ENCODE measurements around the gene GTSF1L.

GRCh38 chr20:41017658-41018197 is 10.9 kb upstream of the TOP1 start:
- PRO-cap, 2 experiments = no peak in any of the 2 experiments

DNA sequence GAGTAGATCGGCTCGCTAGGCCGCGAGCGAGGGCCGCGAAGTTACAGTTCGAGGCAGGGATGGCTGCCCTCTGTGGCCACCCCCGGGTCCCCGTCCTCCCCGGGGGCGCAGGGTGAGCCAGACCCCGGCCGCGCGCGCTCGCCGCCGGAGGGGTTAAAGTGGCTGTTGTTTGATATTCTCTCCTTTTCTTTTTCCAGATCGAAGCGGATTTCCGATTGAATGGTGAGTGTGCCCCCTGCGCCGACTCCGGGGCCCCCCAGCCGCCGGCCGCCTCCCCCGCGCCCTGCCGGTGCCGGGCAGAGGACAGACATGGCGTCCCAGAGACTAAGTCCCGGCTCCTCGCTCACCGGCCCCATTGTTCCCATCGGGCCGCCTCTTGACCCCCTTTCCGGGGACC is 610 bp downstream of the TOP1 start:
- PRO-cap, 2 experiments = no peak in any of the 2 experiments

DNA sequence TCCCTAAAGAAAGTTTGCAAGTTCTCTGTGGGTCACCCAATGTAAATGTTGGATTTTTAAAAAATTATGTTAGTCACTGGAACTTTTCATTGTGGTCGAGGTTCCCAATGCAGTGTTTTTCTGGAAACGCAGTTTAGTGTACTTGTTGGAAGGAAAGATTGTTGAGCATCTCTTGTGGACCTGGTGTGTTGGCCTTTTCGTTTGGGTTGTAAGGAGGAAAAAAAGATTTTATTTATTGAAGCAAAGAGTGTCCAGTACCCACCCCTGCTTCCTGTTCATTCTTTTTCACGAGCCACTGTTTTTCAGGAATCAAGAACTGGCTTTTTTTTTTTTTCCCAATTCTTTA is 1.5 kb downstream of the TOP1 start:
- PRO-cap, 2 experiments = no peak in any of the 2 experiments

GRCh38 chr20:41034079-41034712 is 5.6 kb downstream of the TOP1 start:
- PRO-cap, 2 experiments = peak in 2 of 2 experiments; most common plus-strand start chr20:41034141 (in 2)

- PRO-cap, 2 experiments = no peak in any of the 2 experiments
These were observed 1.3 kb downstream of the PLCG1 start for GRCh38 chr20:41138403-41139322.

GRCh38 chr20:41183169-41184012 is 46.0 kb downstream of the PLCG1 start:
- PRO-cap, 2 experiments = no peak in any of the 2 experiments

DNA sequence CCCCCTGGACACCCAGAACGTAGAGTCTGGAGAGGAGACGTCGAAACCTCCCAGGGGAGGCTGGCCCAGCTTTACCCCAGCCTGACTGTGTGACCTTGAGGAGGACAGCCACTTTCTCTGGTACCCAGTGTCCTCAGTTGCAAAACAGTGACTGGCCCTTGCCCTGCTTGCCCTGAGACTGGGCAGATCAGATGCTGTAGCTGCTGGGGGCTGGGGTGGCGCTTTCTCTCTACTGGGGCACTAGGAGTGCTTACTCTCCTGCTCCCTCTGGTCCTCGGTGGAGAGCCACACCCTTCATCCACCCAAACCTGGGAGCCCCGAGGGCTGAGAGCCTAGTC is 538 bp downstream of the LPIN3 start:
- PRO-cap, 2 experiments = no peak in any of the 2 experiments

DNA sequence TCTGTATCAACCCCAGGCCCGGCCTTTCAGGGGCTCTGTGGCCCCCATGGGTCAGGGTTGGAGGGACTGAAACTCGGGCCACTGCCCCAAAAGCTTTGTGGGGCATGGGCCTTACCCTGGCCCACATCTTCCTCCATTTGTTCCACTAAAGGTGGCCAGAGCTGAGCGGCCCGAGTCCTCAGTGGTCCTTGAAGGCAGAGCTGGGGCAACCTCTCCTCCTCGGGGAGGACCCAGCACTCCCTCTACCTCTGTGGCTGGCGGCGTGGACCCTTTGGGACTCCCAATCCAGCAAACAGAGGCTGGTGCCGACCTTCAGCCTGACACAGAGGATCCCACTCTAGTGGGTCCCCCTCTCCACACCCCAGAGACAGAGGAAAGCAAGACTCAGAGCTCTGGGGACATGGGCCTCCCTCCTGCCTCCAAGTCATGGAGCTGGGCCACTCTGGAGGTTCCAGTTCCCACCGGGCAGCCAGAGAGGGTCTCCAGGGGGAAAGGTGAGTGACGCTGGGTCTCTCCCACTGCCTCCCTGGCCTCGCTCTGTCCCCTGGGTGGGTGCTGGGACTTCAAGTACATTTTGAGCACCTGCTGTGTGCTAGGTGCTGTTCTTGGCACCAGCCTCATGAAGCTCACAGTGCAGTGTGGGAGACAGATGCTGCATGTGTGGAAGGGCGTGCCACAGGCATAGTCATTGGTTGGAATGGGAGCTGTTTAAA is 9.4 kb downstream of the LPIN3 start:
- PRO-cap, 2 experiments = no peak in any of the 2 experiments

- PRO-cap, 2 experiments = no peak in any of the 2 experiments
These were observed 54.3 kb upstream of the EMILIN3 start for GRCh38 chr20:41420698-41421555.

DNA sequence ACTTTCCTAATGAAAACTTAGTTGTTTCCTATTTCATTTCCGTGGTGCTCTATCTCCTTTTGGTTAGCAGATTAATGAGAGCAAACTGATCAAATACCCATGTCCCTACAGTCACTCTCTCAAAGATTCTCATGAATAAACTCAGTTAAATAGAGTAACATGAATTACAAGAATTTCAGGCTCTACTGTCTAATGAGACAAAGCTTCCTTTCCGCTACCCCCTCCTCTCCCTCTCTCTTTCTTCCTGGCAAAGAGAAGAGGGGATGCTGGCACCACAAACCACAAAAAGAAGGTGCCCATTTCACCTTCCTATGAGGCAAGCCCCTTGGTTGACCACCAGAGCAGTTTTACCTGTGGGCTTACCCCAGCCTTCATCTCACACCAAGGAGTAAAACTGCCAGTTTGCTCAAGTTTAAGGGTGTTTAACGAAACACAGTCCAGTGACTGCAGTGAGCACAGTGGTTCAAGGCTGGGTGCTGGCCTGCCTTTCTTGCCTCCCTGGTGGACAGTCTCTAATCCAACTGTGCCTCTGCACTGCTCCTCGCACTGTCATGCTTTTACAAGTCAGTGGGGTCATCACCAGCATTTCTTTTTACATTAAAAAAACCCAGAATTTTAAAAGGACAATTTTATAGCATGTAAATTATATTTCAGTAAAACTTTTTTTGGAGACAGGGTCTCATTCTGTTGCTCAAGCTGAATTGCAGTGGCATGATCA is 16.0 kb downstream of the CHD6 start:
- PRO-cap, 2 experiments = no peak in any of the 2 experiments

GRCh38 chr20:43584345-43585458 is 6.0 kb upstream of the IFT52 start:
- PRO-cap, 2 experiments = no peak in any of the 2 experiments

GRCh38 chr20:43721792-43722612 is 4.8 kb downstream of the GTSF1L start:
- PRO-cap, 2 experiments = no peak in any of the 2 experiments

DNA sequence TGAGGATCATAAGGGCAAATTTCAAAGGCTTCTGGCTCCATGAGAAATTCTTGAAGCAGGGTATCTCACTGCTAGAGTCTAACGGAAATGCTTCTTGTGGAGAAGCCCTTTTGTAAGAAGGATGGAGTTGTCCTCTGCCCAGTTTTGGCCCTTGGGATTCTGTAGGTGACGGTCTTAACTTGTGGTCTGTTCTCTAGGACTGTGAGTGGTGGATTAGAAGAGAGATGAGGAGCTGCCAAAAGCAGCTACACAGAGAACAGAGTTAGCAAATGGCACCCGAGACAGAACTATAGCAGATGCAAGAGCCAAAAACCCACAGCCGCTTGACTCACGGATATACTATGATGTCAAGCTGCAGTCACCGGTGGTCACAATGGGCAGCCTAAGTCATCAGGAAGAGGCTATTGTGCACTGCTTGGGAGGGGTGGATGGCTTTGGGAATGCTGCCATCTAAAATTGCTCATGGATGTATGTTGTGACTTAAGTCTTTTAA is at the start of gene GTSF1L:
GTSF1L (minus strand) TSS at position 349 of the 493 bp plus-strand sequence.
- PRO-cap, 2 experiments = no peak in any of the 2 experiments

- PRO-cap, 2 experiments = no peak in any of the 2 experiments
These were observed 132.0 kb downstream of the JPH2 start for GRCh38 chr20:44054835-44055590.

DNA sequence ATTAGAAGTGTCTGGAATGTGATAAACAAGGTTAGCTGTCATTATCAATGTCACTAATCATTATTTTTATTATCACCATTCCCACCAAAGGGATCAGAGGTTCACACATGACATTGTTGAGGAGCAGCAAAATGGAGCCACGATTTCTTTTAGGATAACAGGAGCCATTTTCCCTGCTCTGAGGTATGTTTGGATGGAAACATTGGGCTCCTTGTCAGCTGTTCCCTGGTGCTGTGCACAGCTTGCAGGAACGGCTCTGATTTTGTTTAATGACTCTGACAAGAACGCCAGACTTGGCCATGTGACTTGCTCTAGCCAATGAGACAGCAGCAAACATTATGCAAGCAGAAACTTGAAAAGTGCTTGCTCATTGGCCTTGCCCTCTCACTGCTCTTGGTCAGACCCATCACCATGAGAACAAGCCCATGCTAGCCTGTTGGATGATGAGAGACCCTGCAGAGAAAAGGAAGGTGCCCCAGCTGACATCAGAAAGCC is 97.1 kb downstream of the JPH2 start:
- PRO-cap, 2 experiments = no peak in any of the 2 experiments

- PRO-cap, 2 experiments = no peak in any of the 2 experiments
These were observed 35.3 kb downstream of the JPH2 start for GRCh38 chr20:44151613-44152235.

- PRO-cap, 2 experiments = no peak in any of the 2 experiments
These were observed 8.3 kb downstream of the JPH2 start for GRCh38 chr20:44178636-44179183.

DNA sequence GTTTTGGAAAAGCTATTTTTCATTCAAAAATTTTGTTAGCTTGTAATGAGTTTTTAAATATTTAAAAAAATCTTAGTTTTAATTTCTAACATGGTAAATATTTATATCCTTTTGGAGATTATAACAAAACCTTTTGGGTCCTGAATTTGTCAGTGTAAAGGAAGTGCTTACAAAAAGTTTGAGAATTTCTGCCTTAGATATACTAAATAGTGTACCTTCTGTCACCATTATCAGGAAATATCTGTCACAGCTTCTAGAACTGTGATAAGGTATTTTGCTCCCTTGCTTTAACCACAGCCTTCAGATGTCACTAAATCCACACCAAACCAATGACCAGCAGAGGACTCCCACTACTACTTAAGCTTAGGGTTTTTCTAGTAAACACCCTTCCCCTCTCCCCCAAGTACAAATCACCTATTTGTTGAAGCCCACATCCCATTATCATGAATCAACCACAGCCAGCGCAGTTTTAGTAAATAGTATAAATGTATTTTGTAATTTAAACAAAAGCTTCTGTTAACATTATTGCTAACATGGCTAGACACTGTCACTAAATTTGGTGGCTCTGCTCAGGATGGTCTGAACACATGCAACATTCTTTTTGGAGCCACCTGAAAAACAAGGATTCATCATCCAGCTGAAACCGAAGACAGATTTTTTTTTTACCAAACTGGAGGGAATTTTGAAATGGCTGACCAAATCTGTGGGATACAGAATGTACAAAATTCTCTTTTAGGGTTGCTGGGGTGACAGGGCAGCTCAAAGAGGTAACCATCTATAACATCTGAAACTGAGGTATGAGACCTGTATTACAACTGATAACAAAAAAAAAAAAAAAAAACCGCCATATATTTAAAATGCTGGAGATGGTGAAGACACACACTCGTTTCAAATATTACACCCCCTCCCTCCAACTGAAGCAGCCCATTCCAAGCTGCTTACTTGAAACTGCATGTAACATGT is 8.8 kb upstream of the JPH2 start:
- PRO-cap, 2 experiments = peak in 2 of 2 experiments; most common minus-strand start position 448 of the sequence (in 2)

DNA sequence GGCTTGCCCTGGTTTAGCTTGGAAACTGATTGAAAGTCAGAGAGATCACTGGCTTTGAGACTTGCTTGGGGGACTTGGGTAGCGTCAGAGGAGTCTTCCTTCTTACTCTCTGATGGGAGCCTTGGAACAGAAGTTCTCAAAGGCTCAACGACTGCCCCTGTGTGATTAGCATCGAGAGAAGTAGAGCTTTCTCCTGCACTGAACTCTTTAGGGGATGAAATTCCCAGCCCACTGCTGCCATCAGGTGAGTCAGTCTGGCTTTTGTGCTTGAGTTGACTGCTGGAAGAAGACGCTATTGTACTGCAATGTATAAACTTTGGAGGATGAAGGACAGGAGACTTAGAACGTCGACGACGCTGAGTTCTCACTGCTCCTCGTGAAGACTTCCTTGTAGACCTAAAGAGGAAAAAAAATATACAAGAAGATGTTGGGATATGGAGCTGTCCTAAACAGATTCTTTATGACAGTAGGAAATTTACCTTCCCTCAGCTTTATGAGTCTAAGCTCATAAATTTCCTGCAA is 10.4 kb upstream of the JPH2 start:
- PRO-cap, 2 experiments = peak in 1 of 2 experiments; most common minus-strand start position 206 of the sequence (in 1)

DNA sequence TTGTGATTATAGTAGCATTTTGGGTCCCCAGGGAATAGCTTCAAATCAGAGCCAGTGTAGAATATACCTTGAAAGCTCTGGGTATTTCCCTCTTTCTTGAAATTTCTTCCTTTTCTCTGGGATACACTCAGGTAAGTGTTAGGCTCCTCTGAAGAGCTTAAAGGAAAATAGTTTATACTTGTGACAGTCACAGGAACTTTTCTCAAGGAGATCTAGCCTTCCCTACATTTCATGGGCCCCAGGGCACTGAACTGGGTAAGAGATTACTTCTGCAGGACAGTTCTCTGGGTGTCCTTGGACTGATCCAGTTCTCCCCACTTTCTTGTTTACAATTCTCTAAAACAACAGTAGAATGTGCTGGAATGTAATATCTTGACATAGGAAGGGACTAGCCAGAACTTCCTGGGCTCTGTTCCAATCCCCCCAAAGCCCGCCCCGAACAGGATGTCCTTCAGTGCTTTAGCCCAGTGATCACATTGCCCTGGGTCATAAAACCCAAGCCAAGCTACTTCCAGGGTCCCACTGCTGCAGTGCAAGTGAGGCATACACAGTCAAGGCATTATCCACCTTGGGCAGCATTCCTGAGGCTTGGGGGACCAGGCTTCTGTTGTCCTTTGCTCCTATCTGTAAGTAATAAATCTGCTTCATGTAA is 23.8 kb downstream of the FITM2 start:
- PRO-cap, 2 experiments = no peak in any of the 2 experiments

Data from monocyte (primary cell).